Tongue (tissue), 2 donors: ENCODE results near the genes VSIG2, EI24, CHEK1 and TIRAP.

- RAMPAGE, long total RNA, result no peak
These were observed at the start of gene VSIG2 for GRCh38 chr11:124751661-124752594. VSIG2 (minus strand) TSS chr11:124752255.

DNA sequence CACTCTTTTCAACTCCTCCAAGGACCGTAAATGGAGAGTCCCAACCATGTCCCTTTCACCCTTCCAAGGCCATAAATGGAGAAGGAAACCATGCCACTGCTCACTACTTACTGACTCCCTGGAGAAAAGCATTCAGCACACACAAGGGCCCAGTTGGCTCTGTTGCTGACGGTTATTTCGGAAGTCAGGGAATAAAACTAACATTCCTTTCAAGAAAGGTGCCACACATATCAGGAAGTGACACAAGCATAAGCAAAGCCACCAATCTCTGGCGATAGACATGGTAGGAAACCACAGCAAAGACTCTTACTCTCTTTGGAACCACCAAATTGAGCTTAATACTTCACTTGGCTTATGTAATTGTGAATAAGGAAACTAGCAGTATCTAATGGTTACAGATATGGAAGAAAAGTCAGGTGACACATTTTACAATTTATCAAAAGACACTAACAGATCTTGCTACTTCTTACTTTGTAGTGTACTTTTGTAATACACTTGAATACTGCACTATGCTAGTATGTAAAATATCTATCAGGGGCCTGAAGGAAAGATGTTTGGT, 15.2 kb upstream of the ESAM start:
- RAMPAGE, long total RNA, result no peak

- RAMPAGE, long total RNA, result no peak
These were observed 13.7 kb downstream of the ROBO4 start for GRCh38 chr11:124884075-124884337.

DNA sequence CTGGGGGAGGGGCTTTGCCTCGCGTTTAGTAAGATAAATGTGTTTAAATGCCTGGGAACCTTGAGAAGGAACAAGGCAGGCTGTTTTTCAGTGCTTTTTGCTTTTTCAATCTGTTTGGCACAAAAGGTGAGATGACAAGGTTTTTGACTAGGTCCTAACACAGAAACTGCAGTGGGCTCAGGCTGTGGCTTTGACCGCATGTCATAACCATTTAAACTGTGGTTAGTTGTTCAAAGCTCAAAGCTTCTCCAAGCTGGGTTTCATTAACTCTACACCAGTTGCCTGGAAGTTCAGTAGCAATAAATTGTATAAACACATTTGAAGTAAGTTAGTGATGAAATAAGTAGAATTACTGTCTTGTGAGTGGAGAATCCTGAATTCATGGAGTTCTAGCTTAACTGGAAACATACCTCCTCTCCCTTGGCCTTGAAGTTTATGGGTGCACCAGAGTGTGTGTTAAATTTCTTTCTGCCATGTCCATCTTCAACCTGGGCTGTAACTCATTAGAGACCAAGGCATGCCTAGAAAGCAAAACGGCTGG, 3.7 kb downstream of the PKNOX2 start:
- RAMPAGE, long total RNA, result no peak

GRCh38 chr11:125168961-125169588, 4.5 kb downstream of the PKNOX2 start:
- RAMPAGE, long total RNA, result no peak

DNA sequence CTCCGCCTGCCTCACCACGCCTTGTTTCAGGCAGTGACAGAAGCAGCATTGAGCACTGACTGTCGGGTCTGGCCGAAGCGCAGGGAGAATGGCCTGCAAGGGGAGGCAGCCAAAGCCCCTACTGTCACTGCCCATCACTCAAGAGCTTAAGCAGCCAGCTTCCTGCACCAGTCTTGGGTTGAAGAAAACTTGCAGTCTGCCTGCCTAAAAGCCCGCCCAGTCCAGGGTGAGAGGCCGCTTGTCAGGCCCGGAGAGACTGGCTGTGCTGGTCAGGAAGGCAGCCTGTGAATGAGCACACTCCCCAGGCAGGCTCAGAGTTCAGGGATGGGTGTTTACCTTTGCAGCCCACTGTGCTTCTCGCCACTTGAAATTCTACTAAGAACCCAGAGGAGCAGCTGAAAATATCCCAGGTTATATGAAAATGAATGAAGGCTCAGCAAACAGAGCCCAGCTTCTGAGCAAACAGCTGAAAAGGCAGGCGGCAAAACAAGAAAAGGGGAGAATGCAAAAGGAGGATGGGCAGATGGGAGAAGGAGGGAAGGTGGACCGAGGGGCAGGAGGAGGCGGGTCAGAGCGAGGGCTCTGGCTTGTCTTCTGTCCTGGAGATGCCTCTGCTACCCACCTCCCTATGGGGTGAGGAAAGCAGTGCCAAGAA, 108.4 kb downstream of the PKNOX2 start:
- RAMPAGE, long total RNA, result no peak

DNA sequence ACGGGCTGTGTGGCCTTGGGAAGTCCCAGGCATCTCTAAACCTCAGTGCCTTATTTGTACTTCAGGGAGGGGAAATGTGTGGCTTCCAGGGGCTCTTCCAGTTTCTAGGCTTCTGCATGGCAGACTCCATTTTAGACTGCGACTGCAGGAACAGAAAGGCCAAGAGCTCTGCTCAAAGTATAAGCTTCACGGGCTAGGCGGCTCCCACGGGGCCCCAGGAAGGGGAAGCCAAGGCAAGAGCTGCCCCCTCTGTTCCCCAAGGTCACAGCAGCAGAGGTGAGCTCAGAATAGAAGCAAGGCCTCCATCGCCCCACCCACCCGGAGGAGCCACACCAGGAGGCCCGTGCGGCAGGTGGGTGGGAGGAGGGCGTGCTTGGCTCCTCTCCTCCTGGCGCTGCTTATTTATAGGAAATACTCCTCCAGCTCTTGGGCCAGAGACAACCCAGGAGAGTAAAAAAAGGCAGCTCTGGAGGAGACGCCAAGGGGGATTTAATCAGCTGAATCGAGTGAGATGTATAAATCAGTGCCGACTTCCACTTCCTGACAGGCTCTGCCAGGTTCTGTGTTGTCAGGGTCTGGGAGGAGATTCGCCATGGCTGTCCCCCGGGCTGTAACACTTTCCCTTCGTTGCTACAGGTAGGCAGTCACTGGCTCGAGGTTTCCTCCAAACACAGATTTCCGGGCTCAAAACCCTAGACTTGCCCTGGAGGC, 87.8 kb downstream of the FEZ1 start:
- RAMPAGE, long total RNA, result no peak

DNA sequence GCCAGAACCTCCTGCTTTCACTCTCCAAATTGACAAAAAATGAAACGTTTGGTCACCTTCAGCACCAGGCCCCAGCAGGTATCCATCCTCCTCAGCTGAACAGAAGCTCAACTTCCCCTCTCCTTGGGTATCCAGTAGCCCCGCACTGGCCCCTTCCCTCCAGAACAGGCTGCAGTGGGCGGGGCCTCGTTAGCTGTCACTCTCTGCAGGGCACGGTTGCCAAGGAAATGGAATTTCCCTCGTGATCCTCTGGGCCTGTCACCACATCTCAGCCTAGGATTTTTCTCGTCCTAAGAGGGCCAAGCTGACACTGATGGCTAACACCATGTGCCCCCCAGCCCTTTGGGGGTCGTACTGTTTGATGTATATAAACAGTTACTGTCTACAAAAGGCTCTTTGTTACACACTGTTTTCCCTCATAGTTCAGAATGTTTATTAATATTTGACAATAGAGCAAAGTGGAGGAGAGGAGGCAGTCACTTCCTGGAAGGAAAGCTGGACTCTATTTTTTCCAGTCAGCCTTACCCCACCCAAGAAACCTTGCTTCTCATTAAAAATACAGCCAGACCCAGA, 44.6 kb downstream of the FEZ1 start:
- RAMPAGE, long total RNA, result no peak

GRCh38 chr11:125569037-125570065, at the start of gene EI24:
EI24 (plus strand) TSS chr11:125569477.
- RAMPAGE, long total RNA, result no peak

DNA sequence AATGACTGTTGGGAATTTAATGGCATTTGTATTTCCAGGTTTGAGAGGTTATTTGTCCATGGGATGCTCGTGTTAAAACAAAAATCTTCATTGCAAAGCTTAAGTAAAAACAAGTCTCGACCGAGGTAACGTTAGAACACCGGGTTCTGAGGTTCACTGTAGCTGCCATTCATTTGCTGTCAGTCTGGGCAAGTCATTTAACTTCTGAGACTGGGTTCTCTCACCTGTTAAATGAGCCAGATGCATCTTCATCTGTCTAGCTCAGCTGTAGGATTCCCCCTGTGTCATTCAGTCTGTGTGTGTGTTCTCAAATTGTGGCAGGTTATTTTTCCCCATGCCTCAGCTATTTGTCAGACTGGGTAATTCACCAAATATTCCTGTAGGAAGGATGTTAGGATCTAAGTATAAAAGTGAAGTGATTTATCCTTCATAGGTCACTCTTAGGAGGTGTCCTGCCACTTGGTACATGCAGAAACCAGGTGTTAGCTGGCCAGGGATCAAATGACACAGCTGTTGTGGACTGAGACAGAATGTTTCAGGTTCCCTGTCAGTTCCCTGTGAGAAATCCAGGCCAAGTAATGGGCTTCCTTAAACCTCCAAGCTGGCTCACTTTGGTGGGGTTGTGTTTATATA, 905 bp downstream of the EI24 start:
- RAMPAGE, long total RNA, result no peak

GRCh38 chr11:125624968-125626033, at the start of gene CHEK1:
CHEK1 (plus strand) TSS chr11:125625163.
- RAMPAGE, long total RNA, result start-site peak on the minus strand at chr11:125625876-125625901, 154 and 53 reads in 2 replicates

DNA sequence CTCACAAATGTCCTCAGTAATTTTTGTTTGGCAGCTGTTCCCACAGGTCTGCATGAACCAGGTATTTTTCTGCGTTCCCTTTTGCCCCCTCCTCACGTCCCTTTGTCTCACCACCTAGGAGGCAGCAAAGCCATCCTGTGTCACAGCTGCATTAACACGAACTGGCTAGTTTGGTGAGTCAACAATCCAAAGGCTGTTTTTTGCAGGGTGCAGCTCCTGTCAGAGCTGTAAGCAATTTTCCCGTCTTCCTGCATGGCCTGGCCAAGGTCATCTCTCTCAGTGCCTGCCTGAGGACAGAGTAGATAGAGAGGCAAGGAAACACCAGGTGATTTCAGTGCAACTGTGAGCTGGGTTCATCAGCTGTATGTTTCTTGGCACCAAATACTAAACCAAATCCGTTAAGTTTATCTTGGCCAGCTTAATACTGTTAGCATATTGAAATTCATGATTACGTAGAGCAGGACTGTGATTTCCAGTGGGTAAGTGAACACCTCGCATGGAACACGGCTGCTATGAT, 20.5 kb upstream of the VSIG10L2 start:
- RAMPAGE, long total RNA, result no peak

GRCh38 chr11:126049201-126049623, 13.5 kb downstream of the CDON start:
- RAMPAGE, long total RNA, result no peak

- RAMPAGE, long total RNA, result no peak
These were observed 21.3 kb upstream of the CDON start for GRCh38 chr11:126083933-126084338.

GRCh38 chr11:126271345-126271777, 2.4 kb downstream of the FOXRED1 start:
- RAMPAGE, long total RNA, result no peak

GRCh38 chr11:126282084-126282697, 702 bp upstream of the TIRAP start:
- RAMPAGE, long total RNA, result no peak

GRCh38 chr11:126282969-126284101, at the start of gene TIRAP:
TIRAP (plus strand) TSS chr11:126283093.
- RAMPAGE, long total RNA, result no peak

GRCh38 chr11:126328321-126329109, 24.7 kb downstream of the DCPS start:
- RAMPAGE, long total RNA, result no peak

- RAMPAGE, long total RNA, result no peak
These were observed 2.3 kb upstream of the ST3GAL4 start for GRCh38 chr11:126353129-126353656.

DNA sequence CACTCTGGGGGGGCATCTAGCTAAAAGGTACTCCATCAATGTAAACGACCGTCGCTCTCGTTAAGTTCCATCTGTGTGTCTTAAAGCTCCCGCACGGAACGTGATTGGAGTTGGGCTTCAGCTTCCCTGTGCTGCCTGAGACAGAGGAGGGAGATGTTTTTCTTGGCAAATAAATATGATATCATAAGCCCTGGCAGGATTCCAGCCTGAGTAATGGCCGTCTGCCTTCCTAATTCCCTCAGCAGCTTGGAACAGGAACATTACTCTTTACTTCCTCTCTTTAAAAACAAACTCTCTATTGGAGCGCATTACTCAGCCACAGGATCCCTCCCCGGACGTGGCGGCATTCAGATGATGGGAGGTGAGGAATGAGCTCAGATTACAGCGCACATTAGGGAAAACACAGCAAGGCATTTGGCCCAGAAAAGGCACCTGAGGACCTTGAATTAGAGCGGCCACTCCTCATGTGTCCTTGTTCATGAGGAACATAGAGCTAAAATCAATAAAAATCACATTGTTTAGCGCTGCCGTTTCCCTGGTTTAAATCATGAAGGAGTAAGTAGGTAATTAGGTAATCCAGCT, 230.4 kb downstream of the ST3GAL4 start:
- RAMPAGE, long total RNA, result no peak